Natural killer cell (primary cell): ENCODE measurements around the gene ITLN1.

GRCh38 chr1:159588939-159589253 is 1.3 kb downstream of the APCS start:
- PRO-cap, result no peak

- PRO-cap, result no peak
Observed at GRCh38 chr1:159779446-159780104, 1.2 kb upstream of the DUSP23 start.

DNA sequence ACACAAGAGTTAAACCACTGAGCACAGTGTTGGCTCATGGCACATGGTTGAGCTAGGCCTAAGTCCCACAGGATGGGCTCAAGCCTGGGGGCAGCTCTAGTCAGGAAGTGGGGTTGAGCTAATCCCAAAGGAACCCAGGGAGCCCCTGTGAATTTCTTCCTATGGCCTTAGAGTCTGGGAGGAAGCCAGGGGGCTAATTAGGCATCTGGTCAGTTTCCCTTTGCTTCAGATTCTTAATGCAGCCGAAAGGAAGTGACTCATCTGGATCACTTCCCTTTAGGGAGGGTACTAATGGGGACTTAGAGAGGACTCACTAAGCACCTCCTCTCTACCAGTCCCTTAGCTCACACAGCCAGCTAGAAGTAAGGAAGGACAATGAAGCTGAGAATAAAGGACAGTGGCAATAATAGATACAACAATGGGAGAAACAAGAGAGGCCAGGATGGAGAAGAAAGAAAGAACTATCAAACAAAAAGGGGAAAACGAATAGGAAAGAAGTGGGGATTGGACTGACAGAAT is 10.0 kb downstream of the CFAP45 start:
- PRO-cap, result no peak

DNA sequence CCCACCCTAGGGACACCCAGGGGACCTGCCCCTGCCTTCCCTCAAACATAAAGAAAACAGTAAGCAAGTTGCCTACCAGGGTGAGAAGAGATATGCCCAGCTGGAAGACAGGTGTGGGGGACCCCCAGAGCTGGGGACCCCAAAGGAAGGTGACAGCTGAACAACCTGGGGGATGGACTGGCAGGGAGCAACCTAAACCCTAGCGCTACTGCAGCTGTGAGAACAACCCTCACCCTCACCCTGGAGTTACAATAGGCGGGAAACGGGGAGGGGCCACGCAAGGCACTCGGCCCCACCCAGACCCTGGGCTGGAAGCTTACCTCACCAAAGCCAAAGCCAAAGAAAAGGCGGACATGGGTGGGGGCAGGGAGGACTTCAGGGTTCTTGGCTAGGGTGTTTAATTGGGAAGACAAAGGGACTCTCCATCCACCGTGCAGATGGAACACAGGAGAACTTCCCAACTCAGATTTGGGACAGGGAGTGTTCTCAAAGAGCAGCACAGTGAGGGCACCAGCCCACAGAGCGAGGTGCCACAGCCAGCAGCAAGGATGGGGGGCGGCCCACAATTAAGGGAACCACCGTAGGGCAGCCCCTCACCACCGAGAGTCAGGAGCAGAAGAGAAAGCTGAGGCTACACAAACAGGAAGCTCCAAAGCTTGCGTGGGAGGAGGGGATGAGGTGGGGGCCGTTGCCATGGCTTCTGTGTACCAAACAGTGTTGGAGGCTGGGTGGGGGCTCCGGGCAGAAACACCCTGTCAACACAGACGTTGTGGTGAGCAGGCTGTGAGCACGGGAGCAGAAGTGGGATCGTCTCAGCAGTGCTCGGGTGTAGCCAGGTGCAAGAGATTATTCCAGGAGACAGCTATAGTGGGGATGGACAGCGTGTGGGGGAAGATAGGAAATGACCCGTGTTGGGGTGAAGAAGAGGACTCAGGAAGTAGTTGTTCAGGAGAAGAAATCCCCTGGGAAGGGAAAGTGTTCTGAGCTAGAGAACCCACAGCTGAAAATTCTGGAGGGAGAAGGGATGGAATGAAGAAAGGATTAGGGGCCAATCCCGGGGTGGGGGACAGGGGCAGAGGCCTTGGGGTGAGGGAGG is 1.8 kb downstream of the TAGLN2 start:
- PRO-cap, result bidirectional peak, plus-strand start at position 339 of the sequence, minus-strand start at position 218 of the sequence; bidirectional peak, plus-strand start at position 798 of the sequence, minus-strand start at position 618 of the sequence

DNA sequence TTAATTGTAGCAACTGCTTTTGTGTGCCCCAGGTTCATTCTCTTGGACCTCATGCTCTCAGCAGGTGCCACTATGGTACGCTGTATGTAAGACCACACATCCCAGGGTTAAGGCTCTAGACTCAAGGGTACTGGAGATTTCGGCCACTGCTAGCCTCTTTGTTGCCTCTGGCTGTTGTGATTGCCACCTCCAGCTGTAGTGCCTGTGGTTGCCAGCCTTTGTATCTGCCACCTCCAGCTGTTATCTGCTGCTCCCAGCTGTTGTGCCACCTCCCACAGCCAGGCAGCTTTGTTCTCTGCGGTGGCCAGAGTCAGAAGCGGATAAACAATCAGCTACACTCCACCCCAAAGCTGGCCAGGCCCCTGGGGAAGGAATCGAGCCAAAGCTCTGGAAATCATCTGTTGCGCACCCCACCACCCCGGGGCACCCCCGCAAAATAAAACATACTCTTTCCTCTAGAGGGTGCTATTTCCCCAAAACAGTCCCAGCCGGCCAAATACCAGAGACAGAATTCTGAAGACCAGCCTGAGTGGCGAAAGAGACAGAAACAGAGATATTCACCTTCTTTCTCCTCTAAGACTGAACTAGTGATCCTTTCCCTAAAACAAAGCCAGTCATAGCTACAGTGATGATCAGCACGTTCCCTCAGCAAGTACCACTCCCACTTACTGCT is 14.8 kb upstream of the PIGM start:
- PRO-cap, result no peak

- PRO-cap, result no peak
Observed at GRCh38 chr1:160191689-160192159, 1.3 kb downstream of the CASQ1 start.

DNA sequence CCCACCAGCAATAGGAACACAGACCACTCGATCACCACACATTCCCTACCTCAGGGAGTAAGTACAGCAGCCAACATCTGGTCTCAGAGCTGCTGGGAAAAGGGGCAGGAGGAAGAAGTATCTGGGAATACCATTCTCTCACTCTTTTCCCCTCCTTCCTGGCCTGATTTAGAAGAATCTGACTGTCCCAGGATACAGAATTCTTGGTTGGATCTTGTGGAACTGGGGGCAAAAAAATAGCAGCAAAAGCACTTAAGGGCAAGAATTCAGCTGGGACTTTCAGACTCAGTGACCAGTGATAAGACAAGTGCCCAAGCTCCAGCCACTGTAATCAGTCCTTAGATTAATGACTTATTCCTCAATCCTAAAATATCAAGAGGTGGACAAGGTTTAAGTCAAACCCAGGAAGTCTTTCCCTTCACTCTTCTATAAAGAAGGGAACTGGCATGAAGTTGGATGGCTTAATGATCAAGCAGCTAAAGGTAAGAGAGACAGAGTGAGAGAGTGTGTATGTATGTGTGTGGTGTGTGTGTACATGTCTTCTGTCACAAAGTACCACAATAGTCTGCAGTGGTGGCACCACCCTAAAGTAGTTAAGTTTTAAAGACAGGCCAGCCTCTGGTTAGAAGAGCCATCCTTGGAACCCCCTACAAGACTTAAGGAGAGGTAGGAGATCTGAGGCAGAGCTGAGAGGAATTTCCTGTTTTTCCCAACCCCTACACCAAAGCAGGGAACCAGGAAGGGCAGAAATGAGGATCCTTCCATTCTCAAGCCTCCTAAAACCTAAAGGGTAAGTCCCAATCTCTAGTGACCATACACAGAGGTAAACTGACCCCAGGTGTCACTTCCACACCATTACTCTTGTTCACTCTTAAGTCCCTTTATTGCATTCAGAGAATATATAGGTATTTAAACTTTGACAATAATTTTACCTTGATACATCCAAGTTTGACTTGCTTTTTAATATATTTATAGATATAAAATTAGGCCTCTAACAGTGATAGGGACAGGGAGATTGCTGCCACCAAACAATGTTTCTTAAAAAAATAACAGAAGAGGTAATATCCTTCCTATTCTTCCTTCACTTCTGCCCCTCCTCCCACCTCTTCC is 11.0 kb downstream of the PEA15 start:
- PRO-cap, result no peak

DNA sequence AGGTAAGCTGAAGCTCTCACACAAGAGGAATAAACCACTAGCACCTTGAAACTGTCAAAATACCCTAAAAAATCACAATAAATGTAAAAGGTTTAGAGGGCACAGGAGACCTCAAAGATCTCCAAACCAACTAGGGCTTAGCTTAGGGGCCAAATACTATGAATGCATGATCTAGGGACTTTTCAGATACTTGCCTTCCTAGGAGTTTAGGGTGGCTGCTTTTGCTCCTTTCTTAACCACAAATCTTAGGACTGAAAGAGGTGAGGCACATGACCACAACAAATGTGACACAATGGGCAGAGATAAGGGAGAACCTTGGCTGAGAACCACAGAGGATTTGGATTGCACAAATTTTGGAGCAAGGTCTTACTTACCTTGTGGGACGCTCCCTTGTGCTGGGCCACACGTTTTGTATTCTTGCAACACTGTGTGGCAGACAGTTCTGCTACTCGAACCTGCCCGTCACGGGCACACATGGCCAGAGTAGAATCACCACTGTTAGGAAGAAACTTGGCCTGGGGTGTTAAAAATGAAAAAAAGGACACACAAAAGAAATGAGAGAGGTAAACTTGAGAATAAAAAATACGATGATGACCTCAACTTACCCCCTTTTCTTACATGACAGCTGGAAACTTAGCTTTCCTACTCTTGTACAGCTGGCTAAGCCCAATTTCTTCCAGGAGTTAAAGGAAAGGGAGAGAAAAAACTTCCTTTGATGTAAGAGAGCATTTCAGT is 23.9 kb downstream of the DCAF8 start:
- PRO-cap, result no peak

GRCh38 chr1:160239946-160240418 is 22.4 kb downstream of the DCAF8 start:
- PRO-cap, result no peak

GRCh38 chr1:160264576-160265364 is 2.4 kb upstream of the DCAF8 start:
- PRO-cap, result no peak

DNA sequence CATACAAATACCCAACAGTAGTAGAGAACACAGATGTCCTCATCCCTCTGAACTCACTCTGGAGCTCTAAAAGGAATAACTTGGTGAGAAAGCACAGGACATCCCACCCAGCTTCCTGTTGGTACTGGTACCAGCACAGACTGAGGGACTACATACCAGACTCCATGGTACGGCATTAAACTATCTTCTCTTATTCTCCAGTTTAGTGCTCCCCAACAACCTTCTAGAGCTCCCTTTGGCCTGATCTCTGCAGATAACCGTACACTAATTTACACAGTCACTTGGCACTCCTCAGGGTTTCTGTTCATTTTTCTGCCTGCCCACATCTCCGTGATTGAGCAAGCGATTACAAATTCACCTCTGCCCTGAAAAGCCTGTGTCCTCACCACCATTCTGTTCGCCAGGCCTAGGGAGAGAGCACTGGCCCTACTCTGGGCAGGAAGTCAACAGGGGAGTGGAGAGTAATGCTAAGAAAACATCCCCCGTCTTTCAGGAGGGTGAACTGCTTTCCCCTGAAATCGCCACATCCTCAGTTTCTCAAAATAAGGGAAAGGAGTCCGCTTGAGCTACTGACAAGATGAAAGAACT is 864 bp downstream of the PEX19 start:
- PRO-cap, result no peak

GRCh38 chr1:160325945-160326359 is 17.1 kb downstream of the COPA start:
- PRO-cap, result no peak

DNA sequence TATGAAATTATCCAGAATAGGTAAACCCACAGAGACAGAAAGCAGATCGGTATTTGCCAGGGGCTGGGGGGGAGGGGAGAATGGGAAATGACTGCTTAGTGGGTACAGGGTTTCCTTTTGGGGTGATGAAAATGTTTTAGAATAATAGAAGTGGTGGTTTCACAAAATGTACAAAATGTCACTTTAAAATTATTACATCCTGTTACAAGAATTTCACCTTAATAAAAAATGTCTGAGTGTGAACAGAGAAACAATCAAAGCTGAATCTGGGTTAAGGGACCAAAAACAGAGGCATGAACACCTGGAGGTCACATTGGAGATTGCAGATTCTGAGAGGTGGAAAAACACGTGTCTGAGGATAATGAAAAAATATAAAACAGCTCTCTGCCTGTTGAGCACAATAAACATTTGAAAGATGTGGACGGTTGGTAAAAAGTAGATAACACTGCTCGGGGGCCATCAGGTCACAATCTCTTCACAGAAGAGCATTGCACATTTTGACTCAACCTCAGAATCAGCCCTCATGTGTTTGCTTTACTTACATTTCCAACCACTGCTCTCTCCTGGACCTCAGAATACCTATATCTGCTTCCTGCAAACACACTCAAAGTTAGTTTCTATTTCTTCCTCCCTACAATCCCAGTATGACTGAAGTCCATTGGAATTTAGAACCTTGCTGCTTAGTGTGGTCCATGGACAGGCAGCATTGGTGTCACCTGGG is 3.2 kb downstream of the SLAMF6 start:
- PRO-cap, result unidirectional peak, plus-strand start at position 248 of the sequence; unidirectional peak, plus-strand start at position 400 of the sequence

DNA sequence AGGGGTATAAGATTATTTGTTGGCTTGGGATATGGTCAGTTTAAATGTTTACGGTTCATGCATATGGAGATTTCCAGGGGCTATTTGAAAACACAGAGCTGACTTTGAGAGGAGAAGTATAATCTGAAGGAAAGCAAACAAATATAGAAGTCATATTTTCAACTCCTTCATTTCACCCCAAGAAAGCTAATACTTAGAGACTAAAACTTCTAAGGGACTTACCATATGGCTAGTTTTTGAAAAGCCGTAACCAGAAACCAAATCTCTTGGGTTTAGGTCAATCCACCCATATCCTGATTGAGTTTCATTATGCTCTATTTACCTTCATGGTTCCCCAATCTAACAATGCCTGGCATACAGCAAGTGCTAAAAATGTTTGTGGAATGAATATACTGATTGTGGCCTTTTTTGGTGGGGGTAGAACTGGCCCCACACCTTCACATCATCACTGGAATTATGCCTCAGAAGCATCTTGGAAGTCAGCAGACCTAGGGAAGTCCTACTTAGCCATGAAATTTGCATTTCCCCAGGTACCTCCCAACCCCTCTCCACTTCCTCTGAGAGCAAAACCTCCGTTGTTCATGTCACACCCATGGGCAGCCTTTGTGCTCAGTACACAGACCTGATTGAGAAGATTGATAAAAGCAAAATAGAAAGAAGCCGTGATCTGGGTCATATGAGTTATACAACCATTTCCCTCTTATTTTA is 17.7 kb upstream of the SLAMF1 start:
- PRO-cap, result no peak

- PRO-cap, result no peak
Observed at GRCh38 chr1:160743042-160743701, 4.1 kb downstream of the SLAMF7 start.

- PRO-cap, result no peak
Observed at GRCh38 chr1:160781933-160782649, 13.9 kb upstream of the LY9 start.

GRCh38 chr1:160884992-160885332 is at the start of gene ITLN1:
Gene ITLN1 (minus strand): TSS chr1:160885180.
- PRO-cap, result no peak

DNA sequence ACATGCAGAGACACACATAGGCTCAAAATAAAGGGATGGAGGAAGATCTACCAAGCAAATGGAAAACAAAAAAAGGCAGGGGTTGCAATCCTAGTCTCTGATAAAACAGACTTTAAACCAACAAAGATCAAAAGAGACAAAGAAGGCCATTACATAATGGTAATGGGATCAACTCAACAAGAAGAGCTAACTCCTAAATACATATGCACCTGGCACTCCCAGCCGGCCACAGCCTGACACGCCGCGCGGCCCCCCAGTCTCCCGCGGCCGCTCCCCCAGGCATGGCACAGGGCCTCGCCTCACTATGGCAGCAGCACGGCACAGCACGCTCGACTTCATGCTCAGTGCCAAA is 9.7 kb upstream of the ITLN1 start:
- PRO-cap, result no peak

GRCh38 chr1:161018164-161018903 is 2.6 kb downstream of the F11R start:
- PRO-cap, result no peak

- PRO-cap, result no peak
Observed at GRCh38 chr1:161071254-161071759, 1.6 kb upstream of the ARHGAP30 start.